GM19239 (cell line): ENCODE measurements around a stretch of chr20.

GRCh38 chr20:18413026-18413577 is 53.7 kb downstream of the DZANK1 start:
- RRBS: no CpG with 5 or more reads among the region's 6 CpGs

DNA sequence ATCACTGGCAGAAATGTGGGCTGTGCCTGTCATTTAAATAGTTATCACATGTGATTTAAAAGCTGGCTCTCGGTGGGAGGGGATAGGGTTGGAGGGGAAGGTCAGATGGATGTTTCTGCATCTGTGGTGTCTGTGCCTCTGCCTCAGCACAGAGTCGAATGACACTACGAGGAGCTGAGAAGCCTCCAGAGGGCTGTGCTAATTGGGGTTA is 73.7 kb upstream of the SCP2D1 start:
- RRBS: no CpG with 5 or more reads among the region's 3 CpGs

DNA sequence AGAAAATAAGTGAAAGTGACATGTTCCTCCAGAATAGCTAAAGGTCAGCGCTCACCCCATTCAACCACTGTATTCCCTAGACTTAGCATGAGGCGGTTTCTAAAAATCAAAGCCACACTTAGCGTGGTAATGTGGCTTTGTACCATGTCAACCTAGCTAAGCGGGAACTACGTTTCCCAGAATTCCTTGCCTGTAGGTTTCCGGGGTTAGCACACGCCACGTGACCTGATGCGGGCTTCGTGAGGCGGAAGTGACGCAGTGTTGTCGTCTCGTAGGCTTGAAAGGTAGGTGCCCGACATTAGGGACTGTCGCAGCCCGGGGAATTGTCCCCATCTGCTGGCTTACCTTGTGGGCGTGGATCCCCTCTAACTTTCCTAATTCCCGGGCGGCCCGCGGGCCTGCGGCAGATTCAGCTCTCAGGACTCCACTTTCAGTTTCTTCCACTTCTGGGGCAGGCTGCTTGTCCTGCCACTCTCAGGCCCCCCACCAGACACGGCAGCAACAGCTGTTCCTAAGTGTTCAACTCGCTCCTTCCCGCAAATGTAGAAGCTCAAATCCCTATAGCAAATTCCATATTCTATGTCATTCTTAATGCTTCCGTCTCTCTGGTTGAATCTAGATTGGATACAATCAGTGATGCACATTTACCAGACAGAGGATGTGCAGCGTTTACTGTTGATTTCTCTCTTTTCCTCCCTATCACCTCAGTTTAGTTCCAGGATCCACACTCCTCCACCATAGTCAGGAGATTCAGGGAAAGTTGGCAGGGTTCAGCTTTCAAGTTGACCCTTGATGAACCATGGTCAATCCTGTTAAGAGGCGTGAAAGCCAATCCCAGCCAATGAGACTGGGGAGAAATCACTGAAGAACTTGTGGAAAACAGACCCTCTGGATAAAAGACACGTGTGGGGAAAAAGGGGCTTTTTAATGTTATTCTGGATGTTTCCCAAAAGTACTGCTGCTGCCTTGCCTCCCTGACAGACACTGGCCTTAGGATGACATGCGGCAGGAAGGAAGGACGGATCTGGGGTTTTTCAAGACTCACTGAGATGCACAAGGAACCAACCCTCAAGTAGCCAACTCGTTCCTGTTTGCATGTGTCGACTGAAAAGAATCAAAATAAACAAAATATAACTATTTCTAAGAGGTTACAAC is 19.4 kb upstream of the SCP2D1 start:
- RRBS: 4% methylated on average over 3 of the region's 34 CpGs

- RRBS: no CpG with 5 or more reads among the region's 1 CpG
Observed at GRCh38 chr20:19032721-19033235, 179.7 kb upstream of the SLC24A3 start.

DNA sequence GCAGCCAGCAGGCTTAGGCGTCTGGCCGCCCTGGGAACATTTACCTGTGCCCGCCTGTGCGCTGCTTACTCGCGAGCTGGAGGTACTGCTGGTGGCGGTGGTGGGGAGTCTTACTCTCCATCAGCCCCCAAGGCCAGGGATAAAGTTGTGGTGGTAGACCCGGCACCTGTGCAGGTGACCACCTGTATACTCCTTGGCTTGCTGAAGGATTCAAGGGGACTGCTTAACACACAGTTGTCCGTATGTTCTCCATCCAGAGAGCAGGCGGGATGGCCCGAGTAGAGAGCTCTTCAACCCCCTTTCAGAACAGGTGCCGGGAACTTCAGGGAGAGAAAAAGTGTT is 714 bp downstream of the SLC24A3 start:
- RRBS: no CpG with 5 or more reads among the region's 12 CpGs

GRCh38 chr20:19406522-19407112 is 194.2 kb downstream of the SLC24A3 start:
- RRBS: no CpG with 5 or more reads among the region's 3 CpGs

DNA sequence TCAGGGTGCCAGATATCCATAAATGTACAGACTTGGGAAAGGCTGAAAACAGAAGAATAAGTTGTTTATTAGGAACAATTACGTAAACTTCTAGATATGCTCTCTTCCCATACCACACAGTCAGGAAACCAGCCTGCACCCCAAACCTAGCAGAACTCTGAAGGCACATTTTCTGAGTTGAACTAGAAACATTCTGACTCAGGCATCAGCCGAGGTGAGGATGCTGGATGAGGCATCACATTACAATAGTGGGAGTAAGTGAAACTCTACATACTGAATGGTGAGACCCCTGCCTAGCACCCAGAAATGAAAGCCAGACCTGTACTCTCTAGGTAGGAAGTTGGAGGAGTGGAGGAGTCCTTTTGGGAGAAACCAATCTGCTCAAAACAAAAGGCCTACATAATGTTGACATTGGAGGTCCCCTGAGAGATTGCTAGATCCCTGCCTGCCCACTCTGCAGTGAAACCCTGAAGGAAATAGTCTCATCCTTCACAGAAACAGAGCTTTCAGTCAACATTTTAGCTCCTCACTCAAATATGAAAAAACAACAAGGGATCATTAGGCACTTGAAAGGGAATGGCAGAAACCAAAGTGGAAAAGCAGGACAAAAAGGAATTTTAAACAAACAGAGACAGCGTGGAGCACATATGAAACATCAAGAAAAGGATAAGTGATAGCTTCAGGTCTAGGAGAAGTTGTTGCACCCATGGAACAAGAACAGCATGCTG is 205.3 kb downstream of the SLC24A3 start:
- RRBS: no CpG with 5 or more reads among the region's 3 CpGs

DNA sequence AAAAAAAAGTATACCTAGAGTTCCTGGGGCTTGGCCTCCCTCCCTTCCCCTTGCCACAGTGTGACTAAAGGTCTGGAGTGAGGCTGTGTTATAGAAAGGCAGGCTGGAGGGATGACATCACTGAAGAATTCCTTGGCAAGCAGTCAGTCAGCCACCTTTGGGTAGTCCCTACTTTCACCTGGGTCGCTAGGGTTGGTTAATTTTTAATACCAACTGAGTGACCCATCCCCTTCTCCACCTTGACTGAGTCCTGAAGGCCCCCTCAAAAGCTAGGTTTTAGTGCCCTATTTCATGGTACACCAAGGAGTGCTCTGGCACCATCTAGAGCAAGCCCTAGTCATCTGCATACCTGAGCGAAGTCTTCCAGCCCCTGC is 44.4 kb downstream of the RIN2 start:
- RRBS: no CpG with 5 or more reads among the region's 2 CpGs

GRCh38 chr20:19823260-19823749 is 65.2 kb downstream of the RIN2 start:
- RRBS: no CpG with 5 or more reads among the region's 5 CpGs

- RRBS: no CpG with 5 or more reads among the region's 3 CpGs
Observed at GRCh38 chr20:19886948-19887193, 128.8 kb downstream of the RIN2 start.

DNA sequence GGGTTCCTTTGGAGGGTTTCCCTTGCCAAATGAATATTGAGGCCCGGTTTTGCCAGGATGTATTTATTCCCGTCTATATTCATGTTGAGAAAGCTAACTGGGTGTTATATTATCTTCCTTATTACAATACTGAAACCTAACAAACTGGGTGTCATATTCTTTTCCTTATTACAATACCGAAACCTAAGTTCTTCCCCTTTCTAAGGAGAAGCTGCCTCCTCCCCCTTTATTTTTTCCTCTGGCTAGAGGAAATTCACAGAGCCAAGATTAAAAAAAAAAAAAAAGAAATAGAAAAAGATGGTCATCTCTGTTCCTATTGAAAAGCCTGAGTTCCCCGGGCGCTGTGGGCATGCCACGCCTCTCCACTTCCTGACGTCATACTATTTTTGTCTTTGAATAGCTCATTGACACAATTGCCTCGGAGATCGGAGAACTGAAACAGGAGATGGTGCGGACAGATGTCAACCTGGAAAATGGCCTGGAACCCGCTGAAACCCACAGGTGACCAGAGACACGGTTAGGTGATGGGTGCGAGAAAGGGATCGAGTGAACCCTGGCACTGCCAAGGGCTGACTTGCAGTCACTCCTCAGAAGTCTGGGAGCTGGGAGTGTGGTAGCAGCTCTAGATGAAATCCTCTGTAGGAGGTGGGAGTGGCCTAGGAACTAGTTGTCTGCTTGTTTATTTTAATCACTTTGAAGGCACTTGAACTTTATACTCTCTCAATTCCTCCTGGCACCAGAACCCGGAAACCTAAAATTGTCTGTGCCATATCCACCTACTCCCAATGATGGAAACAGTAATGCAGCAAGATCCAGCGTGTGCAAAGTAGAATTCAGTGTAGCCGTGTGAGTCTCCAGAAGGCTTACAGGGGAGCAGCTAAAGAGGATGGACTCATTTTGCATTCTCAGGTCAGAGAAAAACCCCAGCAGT is 82.2 kb upstream of the NAA20 start:
- RRBS: no CpG with 5 or more reads among the region's 17 CpGs

- RRBS: no CpG with 5 or more reads among the region's 8 CpGs
Observed at GRCh38 chr20:19964500-19964964, 52.6 kb upstream of the NAA20 start.

DNA sequence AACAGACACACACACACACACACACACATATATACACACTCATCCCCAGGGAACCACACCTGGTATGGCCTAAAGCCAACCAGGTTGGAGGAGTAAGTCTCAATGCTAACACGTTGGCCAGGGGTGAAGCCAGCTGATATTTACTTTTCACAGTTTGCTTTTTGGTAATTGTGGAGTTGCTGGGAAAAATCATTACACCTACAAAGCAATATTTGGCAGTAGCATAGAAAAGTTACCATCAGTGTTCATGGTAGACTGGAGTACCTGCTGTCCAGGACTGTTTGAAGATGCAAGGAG is 50.3 kb upstream of the NAA20 start:
- RRBS: no CpG with 5 or more reads among the region's 1 CpG

GRCh38 chr20:20018938-20019591 is 1.9 kb downstream of the NAA20 start:
- RRBS: no CpG with 5 or more reads among the region's 6 CpGs

- RRBS: no CpG with 5 or more reads among the region's 9 CpGs
Observed at GRCh38 chr20:20402866-20403489, 35.1 kb downstream of the INSM1 start.

DNA sequence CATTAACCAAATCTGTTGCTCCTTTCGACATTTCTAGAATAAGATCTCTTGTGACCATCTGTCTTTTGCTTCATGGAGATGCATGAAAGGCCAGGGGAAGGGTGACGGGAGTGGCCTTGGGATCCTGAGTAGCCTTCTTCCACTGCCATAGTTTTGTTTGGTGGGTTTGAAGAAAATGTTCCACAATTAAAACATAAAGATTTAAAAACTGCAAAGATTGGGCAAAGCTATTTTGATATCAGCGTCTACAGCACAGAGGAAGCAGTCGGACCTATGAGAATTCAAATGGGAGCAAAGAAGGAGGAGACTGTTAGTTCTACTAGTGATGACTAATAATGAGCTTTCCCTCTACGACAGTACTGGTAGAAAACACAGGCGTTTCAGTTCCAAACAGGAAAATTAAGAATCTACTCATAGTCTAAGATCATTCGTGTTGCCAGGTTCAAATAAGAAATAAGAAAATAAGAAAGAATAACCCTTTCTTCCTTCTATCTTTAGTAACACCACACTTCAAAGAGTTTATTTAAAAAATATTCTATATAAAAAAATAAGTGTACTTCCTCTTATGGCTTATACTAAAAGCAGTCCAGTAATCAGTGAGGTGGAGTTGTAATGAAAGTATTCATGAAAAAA is 121.2 kb downstream of the INSM1 start:
- RRBS: no CpG with 5 or more reads among the region's 7 CpGs

DNA sequence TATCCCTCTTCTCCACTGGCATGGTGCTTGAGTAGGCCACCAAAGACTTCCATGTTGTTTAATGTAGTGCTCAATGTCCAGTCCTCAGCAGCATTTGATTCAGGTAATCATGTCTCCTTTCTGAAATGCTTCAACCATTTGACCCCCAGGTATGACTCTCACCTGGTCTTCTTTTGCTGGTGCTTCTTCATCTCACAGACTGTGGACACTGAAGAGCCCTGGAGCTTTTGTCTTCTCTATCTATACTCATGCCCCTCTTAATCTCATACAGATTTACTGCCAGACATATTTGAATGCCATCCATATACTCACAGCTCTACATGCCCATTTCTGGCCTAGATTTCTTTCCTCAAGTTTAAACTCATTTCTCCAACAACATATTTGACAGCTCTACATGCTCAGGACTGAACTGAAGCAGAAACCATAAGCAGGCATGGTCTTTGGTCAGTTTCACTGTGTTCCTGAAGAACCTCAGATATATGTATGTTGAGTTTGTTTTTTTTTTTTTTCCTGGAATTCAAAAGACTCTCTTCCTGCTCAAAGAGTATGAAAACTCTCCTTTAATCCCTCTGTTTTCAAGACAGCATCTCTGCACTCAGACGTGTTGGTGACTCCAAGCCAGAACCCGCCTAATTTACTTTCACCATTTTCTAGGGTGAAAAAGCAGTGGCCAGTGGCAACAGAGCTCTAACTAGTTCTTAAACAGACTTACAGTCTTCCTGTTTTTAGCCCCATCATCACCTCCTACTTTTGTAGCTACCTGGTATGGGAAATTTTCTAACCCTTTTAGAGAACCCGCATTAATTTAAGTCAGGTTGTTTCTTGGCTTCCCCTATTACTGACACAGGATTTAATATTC is 137.3 kb downstream of the RALGAPA2 start:
- RRBS: no CpG with 5 or more reads among the region's 3 CpGs

DNA sequence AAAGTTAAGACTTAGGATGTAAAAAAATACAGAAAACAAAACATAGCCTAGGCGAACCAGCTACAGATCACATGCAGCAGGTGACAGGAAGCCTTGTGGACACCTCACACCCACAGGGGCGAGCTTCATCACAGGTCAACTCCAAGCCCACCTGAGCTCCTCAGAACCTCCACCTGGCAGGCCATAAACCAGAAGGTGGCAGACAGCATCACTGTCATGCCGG is 1.1 kb downstream of the RALGAPA2 start:
- RRBS: no CpG with 5 or more reads among the region's 3 CpGs

DNA sequence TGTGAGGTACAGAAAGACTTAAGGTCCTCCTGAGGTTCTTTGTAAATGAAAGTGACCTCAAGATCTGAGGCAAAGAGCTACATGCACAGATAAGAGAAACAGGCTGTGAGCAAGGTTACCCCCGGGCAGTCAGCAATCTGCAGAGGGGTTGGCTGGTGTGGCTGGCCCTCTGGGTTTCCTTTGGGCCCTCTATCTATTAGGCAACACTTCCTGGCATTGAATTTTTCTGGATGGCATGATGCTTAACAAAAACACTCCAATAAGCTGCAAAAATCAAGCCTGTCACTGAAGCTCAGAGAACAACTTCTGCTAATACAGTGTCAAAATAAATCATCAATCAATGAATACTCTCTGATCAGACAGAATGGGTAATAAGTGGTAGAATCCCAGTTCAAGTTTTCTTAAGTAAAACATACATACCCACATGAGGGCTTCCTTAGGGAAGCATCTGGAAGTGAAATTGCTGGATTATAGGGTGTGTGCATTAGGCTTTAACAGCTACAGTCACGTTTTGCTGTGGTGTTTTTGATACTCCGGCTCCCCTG is 49.0 kb upstream of the RALGAPA2 start:
- RRBS: no CpG with 5 or more reads among the region's 3 CpGs